A172 (cell line): ENCODE data around the genes CSRNP2 and POU6F1.

DNA sequence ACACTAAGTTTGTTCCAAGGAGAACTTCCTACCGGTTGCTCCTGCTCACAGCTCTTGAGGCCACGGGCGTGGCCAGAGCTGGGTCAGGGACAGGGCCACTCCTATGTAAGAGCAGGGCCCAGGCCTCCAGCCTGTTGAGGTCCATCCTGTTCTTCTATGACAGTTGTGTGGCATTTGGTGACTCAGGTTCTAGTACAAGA lies 36.9 kb upstream of the TUBA1A start:
- RAMPAGE, long total RNA = no peak

DNA sequence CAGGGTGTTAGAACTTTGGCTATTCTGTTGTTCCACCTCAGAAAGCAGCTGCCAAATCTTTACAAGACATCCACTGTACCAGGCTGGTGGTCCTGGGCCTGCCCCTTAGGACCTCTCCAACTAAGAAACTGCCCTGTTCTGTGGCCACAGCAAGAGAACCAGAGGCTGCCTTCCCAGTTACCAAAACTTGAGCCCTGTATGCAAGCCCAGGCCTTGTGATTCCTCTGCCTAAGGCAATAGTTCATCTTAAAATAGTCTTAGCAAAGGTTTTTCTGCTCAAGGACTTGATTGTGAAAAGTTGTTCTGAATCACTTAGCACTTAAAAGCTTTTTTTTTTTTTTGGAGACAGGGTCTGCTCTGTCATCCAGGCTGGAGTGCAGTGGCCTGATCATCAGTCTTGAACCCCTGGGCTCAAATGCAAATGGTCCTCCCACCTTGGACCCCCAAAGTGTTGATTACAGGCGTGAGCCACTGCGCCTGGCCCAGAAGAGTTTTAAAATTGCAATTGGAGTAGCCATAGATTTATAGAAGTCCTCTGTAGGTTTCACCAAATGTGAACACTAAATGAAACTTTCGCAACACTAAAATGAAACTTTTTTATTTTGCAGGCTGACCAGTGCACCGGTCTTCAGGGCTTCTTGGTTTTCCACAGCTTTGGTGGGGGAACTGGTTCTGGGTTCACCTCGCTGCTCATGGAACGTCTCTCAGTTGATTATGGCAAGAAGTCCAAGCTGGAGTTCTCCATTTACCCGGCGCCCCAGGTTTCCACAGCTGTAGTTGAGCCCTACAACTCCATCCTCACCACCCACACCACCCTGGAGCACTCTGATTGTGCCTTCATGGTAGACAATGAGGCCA lies 7.0 kb downstream of the TUBA1C start:
- RAMPAGE, long total RNA = no peak

GRCh38 chr12:49669858-49670299 lies 37.3 kb downstream of the FMNL3 start:
- RAMPAGE, long total RNA = no peak

DNA sequence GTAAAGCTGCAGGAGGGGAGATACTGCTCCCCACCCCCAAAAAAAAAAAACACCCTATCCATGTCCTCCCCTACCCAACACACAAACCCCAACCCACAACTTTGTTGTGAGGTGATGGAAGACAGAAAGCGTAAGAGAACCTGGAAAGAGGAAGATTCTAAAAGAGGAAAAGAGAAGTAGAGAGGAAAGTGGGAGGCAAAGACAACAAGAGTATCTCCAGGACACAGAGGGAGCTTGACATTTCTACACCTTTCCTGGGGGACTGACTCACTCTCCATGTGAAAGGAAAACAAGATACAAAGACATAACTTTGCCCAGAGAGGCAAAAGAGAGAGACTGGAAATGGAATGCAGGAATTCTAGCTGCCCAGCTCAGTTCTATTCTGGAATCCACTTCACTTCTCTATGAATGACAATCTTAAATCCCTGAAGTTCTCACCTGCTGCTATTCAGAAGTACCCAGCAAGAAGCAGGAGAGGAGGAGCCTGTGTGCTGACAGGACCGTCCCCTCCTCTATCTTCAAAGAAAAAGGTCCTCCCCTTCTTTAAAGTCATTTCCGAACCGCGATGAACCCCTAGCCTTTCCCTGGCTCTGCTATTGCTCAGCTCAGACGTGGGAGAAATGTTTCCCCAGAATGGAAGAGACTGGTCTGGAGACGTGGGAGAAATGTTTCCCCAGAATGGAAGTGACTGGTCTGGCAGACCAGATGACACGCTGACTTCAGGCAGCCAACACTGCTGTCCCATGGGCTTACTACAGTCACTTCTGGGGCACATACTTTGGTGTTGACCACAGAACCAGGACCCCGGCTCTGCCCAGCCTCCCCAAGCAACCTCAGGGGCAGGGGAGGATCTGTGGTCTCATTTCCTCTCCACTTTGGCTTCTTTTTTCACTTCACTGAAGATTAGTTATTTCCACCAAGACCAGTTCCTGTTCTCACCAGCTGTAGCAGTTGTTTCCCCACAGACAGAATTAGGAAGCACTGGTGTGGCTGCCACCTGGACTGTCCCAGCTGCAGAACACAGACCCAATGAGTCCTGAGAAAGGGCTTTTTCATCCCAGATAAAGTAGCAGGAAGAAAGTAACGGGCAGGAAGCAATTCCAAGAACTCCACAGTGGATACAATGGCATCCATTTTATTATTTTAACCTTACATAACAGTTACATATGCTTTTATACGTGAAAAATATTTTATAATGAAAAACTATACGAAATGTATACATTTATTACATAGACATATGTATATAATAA lies 8.3 kb downstream of the FMNL3 start:
- RAMPAGE, long total RNA = no peak

DNA sequence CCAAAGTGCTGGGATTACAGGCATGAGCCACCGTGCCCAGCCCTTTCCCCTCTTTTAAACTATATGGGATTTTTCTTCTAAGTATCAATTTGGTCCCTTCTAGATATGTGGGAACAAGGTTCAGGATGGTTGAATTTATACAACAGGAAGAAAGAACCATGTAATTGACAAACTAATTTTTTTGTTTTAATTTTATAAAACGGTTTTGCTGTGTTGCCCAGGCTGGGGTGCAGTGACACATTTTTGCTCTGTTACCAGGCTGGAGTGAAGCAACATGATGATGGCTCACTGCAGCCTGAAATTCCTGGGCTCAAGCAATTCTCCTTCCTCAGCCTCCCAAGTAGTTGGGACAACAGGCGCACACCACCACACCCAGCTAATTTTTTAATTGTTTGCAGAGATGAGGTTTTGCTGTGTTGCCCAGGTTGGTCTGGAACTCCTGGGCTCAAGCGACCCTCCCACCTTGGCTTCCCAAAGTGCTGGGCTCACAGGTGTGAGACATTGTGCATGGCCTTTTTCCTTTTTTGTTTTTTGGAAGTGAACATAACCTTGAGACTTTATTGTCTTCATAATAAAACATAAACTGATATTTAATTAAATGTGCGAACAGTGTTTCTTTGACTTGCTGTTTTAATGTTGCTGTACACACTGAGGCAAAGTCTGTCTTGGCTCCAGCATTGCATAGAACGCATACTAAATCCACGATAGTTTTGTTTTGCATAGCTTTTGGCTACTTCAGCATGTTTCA lies 5.9 kb downstream of the TMBIM6 start:
- RAMPAGE, long total RNA = no peak

DNA sequence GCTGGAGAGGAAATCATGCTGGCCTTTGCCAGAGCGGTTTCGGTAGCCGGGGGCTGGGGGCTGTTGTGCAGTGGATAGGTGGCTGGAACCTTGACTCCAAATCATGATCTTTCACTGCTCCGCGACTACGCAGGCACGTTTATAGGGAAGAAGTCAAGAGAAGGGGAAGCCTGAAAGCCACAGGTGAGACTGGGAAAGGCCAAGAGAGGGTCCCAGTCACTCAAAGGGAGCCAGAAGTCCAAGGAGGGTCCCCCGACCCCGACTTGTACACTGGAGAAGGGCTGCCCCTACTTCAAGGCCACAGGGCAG lies 2.6 kb upstream of the AQP6 start:
- RAMPAGE, long total RNA = no peak

- RAMPAGE, long total RNA = no peak
Measured at GRCh38 chr12:50248228-50249336, 34.7 kb downstream of the LIMA1 start.

- RAMPAGE, long total RNA = no peak
Measured at GRCh38 chr12:50271854-50272260, 11.5 kb downstream of the LIMA1 start.

DNA sequence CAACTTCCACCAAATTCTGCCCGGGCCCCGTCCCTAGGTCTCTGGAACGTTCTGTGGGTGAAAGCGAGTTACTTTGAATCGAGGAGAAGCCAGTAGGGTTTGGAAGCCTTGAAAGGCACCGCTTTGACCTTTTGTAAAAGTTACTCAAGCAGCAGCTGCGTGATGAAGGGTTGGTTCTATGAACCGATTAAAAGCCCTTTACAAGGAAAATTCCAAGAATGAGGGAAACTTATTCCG lies 752 bp downstream of the LARP4 start:
- RAMPAGE, long total RNA = no peak

DNA sequence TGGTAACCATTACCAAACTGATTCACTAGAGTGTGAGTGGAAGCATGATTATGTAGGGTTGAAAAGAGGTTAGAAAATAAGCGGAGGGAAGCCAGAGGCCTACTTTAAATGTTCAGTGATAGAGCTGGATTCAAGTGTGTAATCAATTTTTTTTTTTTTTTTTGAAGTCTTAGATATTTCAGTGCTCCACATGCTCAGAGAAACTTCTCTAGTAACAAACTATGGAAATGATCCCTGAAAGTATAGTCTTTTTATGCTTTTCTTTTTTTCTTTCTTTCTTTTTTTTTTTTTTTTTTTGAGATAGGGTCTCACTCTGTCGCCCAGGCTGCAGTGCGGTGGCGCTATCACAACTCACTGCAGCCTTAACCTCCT lies 16.5 kb upstream of the DIP2B start:
- RAMPAGE, long total RNA = no peak

DNA sequence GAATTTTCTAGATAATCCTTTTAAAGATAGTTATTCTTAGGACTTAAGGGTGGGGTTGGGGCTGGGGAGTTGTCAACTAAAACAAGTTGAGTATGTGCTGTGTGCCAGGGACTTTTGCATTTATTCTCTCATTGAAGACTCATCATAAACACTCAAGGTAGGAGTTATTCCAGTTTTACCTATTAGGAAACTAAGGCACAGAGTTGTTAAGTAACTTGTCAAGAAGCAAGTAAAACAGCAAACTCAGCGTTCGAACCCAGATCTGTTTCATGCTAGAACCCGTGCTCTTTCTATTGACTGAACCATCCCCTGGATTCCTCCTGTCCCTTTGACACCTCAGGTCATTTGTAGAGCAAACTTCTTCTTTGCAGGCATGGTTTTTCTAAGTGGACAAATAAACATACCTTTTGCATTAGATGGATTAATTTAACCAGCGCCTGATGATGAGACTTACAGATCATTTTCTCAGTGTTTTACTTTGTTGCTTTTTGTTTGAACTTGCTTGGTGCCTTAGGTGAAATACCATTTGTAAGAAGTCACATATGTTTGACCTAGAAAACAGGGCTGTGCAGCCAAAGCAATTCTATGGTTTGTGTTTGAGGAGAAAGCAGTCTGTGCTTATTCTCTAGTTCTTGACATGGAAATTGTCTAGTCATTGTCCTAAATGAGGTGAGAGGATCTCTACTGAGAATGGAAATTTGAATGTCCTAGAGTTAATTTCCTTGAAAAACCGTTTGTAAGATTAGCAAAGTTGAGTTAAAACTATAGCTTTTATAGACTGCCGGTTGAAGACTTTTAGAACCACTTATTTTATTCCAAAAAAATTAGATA lies 111.0 kb downstream of the DIP2B start:
- RAMPAGE, long total RNA = no peak

GRCh38 chr12:50659783-50660025 lies 104.2 kb upstream of the ATF1 start:
- RAMPAGE, long total RNA = no peak

GRCh38 chr12:50752269-50752885 lies 11.5 kb upstream of the ATF1 start:
- RAMPAGE, long total RNA = no peak

DNA sequence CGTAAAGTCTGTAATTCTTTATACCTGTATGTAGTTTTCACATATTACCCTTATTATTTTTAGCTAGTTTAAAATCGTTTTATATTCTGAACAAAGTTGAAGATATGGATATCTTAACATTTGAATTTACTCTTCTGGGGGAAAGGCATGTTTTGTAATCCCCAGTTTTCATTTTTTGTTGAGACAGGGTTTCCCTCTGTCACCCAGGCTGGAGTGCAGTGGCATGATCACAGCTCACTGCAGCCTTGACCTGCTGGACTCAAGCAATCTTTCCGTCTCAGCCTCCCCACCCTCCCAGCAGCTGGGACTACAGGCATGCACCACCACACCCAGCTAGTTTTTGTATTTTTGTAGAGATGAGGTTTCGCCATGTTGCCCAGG lies 2.0 kb downstream of the METTL7A start:
- RAMPAGE, long total RNA = no peak

- RAMPAGE, long total RNA = no peak
Measured at GRCh38 chr12:51024718-51025324, 1.4 kb downstream of the SLC11A2 start.

- RAMPAGE, long total RNA = no peak
Measured at GRCh38 chr12:51025325-51026068, 687 bp downstream of the SLC11A2 start.

GRCh38 chr12:51083503-51084029 lies at the start of gene CSRNP2:
Gene CSRNP2 (minus strand): TSS chr12:51083596.
- RAMPAGE, long total RNA = no peak

GRCh38 chr12:51195814-51196279 lies 22.0 kb downstream of the POU6F1 start:
- RAMPAGE, long total RNA = no peak

DNA sequence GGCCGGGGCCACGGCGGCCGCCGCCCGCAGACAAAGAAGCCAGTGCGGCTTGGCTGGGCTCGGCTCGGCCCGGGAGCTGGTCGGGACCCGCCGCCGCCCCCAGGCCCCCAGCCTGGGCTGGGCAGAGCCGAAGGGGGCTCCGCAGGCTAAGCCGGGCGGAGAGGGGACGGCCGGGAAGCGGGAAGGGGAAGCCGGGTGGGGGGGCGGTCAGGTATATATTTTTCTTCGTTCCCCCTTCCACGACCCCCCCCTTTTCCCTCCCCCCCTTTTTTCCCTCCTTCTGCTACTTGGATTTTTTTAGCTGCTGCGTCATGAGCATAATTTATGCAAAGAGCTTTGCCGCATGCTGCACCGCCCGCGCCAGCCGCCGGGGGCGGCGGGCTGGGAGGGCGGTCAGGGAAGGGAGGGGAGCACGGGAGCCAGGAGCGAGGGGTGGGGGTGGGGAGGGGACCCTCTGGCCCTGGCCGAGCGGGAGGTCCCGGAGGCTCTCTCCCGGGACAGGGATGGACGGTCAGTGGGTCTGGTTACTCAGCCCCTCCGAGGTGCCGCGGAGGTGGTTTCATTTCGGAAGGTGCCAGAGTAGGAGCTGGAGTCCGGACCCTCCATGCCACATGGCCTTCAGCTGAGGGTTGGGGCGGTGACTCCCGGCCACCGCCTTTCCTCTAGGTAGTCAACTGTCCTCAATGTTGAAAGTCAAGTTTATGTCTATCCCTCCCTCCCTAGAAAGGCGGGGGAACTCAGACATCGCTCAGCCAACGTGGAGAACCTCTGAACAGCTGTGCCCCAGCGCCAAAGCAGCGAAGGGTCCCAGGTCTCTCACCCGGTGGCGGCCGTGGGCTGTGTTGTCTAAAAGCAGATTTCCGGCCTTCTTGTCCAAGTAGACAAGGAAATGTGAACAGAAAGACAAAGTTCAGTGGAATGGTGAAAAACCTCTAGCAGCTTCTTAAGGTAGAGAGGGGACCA lies at the start of gene POU6F1:
Gene POU6F1 (minus strand): TSS at position 328 of the 963 bp plus-strand sequence.
- RAMPAGE, long total RNA = no peak

GRCh38 chr12:51218698-51218852 lies 713 bp upstream of the POU6F1 start:
- RAMPAGE, long total RNA = no peak